Placental pericyte (primary cell): ENCODE measurements around the genes GPATCH2L, VASH1, CIPC and TMED8.

GRCh38 chr14:75991548-75992361, 6.2 kb downstream of the IFT43 start:
- CAGE, long polyA plus RNA: no peak

DNA sequence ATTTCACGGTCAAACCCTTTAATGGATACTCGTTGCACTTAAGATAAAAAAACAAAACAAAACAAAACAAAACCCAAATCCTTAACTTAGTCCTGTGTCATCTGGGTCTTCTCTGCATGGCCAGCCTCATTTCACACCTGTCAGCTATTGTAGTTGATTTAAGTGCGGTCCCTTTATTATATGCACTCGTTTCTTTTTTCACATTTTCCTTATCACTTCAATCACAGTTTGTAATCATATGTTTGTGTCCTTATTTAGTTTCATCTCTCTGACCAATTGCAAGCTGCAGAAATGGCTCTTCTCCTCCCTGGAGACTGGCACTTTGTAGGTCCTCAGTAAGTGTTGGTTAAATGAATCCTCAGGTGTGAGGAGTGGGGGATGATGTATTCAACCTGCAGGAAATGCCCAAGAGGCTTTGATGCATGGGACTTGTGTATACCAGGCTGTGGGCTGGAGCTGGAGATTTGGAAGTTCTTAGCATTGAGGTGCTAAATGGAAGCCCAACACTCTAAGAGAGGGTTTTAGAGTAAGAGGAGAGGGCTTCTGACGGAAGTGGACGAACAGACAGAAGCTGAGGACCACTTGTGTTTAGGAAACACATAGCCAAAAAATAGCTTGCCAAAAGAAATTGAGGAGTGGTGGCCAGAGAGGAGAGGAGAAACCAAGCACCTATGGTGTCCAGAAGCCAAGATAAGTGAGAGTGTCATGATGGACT, 12.5 kb downstream of the IFT43 start:
- CAGE, long polyA plus RNA: no peak

DNA sequence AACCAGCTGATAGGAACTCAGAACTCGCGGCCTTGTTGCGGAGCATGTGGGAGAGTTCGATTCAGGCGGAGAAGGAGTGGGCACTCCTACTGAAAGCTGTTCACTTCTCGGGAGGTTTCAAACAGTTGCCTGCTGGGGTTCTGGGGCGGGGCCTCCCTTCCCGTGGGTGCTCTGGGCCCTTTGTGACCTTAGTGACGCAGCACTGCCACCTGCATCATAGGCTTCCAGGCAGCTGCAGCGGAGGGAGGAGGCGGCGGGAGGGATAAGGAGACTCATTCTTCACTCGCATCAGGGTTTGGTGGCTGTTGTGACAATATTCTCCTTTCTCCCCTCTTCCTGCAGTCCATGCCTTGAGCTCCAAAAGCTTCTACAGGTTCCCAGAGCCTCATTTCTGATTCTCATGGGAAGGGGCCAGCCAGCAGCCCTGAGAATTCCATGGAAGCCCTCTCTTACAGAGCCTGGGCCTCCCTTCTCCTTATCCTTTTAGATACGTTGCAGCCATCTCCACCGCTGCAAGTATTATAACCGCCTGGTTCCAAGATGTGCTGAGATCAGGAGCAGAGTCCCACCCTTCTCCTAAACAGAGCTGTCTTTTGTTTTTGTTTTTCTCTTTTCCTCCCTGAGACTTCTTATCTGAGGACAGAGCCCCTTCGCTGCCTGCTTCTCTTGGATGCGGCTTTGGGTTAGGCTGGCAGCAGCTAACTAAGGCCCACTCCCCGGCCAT, 67.8 kb upstream of the GPATCH2L start:
- CAGE, long polyA plus RNA: no peak

- CAGE, long polyA plus RNA: no peak
Measured at GRCh38 chr14:76151588-76152755, at the start of gene GPATCH2L. TSS of gene GPATCH2L (plus strand) at chr14:76151922.

DNA sequence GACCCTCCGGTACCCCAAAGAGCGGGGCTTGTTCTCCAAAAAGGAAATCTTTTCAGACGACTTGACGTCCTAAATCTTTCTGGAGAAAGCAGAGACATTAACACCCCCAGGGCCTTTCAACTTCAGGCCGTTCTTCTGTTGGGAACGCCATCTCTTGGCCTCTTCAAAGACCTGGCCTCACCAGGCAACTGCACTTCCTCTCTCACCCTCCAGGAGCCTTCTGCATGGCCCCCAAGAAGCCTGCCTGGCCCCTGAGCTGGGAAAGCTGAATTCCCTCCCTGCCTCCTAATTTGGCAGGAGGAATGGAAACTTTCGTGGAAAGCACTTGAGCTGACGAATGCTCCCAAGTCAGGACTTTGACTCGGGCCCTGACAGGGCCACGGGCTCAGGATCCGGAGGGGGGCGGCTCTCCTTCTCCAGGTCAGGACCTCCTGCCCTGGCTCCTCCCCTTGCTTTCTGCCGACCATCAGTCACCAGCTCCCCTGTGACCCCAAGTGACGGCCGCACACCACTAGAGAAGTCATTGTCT, 65.9 kb upstream of the ESRRB start:
- CAGE, long polyA plus RNA: no peak

DNA sequence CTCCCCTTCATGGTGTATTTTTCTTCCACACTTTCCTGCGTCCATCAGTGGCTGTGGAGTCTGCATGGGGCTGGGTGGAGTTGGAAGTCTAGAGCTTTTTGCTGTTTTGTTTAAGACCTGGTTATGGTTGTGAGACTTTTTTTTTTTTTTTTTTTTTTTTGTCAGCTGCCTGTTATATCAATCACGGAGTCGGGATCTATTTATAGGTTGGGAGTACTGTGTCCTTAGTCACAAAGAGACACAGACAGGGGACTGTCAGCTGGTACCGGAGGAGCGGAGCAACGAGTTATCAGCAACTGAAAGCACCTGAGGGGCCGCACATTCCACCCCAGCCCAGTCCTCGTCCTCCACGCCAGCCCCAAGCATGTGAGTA, 65.4 kb upstream of the ESRRB start:
- CAGE, long polyA plus RNA: no peak

GRCh38 chr14:76761129-76761837, at the start of gene VASH1:
TSS of gene VASH1 (plus strand) at chr14:76761468.
- CAGE, long polyA plus RNA: no peak

DNA sequence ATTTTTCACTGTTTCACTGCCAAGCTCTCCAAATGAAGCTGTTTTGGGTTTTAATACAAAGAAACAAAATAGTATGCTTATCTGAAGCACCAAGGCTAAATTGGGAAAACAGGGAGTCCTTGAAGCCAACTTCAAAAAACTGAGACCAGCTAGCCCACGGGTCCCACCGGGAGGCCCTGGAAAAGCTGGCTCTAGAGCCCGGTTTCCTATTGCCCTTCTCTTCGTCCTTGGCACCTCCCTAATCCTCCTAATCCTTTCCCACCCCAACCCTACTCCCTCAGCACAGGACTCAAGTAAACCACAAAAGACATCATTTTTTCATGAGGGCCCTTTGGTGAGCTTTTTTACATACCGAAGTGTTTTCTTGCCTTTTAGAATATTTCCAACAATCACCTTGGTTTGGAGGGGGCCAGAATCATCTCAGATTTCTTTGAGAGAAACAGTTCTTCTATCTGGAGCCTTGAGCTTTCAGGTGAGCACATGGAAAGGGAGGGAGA, 11.3 kb downstream of the LRRC74A start:
- CAGE, long polyA plus RNA: no peak

- CAGE, long polyA plus RNA: no peak
Measured at GRCh38 chr14:76867401-76867978, 41.3 kb downstream of the LRRC74A start.

DNA sequence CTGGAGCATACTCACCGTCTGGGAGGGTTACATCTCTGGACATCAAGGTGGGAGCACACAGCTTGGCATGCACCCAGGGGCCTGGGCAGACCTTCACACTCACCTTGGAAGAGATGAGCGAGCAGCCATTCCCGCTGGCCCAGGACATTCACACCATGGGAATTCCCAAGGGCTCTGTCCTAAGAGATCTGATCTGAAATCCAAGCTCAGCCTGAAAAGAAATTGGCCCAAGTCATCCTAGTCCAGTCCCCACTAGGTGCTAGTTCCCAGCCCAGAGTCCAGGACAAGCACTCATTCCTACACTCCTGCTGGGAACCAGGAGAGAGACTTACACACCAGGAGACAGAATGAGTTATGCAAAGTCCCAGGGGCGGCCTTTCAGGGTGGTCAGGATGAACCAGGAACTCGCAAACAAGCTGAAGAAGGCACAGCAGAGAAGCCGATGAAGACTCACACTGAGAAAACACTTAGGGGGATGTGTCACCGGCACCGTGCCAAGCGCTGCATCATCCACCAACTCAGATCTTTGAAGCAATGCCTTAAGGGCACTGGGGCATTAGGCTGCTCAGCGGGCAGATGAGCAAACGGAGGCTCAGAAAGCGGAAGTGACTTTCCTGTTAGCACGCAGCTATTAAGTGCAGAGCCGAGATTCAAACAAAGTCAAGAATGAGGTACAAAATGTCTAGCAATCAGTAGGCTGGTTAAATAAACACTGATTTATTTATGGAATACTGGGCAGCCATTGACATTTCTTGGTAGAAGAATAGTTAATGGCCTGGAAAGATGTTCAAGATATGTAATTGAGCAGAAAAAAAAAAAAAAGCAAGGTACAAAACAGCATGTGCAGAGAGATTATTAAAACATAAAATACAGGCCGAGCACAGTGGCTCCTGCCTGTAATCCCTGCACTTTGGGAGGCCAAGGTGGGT, 78.6 kb downstream of the LRRC74A start:
- CAGE, long polyA plus RNA: no peak

DNA sequence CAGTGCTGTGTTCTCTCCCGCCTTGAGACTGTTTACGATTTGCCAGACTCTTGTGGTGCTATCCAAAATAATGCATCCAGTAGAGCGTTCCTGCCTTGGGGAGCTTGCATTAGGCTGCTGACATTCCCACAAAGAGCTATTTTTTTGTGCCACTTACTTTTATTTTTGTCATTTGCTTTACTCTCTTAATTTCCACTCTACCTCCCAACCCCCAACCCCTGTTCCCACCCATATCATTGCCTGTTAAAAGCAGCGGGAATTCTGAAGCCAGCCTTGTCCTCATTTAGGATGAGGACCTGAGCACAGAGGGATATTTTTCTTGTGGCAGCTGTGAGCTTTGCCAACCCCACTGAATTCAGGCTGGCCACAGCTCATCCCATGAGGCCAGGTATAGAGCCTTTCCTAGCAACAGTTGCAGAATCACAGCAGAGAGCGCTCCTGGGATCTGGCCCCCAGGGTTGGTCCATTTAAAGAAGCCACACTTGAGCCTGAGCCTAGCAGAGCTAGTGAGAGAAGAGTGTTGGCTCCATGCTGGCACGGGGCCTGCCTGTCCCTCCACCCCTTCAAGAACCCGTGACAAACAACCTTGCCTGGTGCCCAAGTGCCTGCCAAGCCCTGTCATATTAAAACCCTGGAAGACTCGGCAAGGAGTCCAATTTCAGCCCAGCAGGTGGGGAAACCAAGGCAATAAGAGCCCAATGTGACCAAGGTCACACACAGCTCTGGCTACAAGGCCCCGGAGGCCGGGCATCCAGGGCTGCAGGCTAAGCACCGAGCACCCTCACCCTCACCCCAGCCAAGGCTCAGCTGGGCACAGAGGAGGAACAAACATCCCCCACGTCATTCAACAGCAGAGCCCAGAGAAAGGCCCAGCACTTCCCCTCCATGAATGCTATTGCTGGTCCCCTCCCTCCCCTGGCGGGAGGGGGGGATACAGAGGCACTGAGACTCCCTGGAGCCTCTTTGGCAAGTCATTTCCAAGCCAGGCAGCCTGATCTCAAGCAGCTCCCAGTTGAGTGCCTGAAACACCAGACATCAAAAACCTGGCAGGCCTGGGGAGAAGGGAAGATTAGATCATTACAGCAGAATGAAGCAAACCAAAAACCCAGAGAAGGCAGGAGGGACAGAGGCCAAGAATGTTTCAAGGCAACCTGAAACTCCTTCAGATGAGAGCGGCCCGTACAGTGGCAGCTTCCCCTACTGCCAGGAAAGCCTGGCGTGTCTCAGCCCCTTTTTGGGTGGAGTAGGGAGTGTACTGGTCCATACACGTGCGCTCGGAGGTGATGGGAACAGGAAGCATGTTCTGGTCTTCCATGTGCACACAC, 91.7 kb downstream of the LRRC74A start:
- CAGE, long polyA plus RNA: no peak

GRCh38 chr14:77000093-77001284, 28.0 kb downstream of the IRF2BPL start:
- CAGE, long polyA plus RNA: no peak

- CAGE, long polyA plus RNA: no peak
Measured at GRCh38 chr14:77012235-77012772, 16.2 kb downstream of the IRF2BPL start.

DNA sequence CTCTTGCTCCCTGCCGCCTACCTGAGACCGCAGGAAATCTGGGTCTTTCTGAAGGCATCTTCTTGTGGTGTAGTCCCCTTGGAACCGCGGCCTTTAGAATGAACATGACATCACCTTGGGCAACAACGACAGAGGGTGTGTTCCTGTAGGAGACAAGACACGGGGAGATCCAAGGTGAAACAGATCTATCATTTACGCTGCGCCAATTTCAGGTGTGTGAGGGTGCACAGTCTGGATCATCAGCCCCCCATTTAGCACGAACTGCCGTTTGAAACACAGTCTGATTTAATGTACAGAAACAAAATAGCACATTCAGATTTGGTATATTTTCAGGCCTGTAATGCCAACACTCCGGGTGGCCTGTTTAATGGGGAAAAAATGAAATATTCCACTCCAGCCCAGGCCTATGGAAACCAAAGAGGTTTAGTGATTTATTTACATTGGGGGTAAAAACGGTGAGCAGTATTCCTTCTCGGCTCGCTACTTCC, 12.6 kb upstream of the IRF2BPL start:
- CAGE, long polyA plus RNA: no peak

DNA sequence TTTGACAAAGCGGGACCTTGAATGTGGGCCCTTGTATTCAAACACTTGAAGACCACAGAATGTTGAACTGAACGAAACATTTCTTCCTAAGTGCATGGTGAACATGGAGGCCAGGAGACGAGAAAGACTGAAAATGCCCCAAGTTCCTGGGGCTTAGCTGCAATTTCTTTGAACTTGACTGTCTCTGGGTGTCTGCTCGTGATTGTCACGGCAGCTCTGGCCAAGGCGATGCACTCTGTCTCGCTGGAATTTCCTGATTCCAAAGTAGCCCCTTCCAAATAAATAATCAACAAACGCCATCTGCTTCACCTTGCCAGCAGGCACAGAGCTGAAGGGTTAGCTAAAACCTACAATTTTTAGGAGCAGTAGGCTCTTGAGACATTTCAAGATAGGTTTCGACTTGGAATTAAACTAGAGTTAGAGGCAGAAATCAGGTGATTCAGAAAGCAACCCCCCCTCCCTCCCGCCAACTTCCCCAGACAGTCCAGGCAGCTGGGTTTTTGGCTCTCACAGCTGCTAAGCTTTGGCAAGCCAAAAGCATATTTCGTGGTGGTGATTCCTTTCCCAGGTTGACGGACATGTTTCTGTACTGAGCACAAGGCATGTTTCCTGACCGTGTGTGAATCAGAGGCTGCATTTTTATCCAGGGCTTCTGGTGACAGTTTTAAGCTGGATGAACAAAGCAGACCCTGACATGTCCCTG, 13.5 kb upstream of the IRF2BPL start:
- CAGE, long polyA plus RNA: no peak

DNA sequence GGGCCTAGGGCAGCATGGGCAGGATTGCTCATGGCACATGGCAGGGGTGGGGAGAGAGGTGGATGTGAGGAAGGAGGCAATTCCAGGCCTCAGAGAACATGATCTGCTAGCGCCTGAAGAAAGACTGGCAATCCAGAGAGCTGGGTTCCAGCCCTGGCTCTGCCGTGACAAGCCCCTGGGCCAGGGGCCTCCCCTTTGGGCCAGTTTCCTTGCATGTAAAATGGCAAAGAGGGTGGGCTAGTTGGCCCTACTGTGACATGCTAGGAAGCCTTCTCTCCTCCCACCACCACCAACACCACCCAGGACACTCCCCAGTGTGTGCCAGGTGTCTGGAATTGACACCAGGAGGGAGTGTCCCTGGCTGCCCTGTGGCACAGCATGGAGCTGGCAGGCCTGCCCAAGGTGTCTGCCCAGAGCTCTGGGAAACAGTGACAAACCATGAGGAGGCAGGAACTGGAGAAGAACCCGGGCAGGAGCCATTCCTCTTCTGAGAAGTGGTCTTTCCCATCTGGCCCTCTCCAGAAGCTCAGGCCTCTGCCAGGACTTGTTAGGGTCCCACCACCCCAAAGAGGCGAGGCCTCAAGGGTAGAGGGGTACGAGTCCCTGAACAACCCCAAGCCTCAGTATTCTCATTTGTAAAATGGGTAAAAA, 24.1 kb upstream of the IRF2BPL start:
- CAGE, long polyA plus RNA: no peak

GRCh38 chr14:77097419-77098583, at the start of gene CIPC:
TSS of gene CIPC (plus strand) at chr14:77098258.
- CAGE, long polyA plus RNA: no peak

- CAGE, long polyA plus RNA: no peak
Measured at GRCh38 chr14:77124533-77125607, 16.7 kb downstream of the ZDHHC22 start.

DNA sequence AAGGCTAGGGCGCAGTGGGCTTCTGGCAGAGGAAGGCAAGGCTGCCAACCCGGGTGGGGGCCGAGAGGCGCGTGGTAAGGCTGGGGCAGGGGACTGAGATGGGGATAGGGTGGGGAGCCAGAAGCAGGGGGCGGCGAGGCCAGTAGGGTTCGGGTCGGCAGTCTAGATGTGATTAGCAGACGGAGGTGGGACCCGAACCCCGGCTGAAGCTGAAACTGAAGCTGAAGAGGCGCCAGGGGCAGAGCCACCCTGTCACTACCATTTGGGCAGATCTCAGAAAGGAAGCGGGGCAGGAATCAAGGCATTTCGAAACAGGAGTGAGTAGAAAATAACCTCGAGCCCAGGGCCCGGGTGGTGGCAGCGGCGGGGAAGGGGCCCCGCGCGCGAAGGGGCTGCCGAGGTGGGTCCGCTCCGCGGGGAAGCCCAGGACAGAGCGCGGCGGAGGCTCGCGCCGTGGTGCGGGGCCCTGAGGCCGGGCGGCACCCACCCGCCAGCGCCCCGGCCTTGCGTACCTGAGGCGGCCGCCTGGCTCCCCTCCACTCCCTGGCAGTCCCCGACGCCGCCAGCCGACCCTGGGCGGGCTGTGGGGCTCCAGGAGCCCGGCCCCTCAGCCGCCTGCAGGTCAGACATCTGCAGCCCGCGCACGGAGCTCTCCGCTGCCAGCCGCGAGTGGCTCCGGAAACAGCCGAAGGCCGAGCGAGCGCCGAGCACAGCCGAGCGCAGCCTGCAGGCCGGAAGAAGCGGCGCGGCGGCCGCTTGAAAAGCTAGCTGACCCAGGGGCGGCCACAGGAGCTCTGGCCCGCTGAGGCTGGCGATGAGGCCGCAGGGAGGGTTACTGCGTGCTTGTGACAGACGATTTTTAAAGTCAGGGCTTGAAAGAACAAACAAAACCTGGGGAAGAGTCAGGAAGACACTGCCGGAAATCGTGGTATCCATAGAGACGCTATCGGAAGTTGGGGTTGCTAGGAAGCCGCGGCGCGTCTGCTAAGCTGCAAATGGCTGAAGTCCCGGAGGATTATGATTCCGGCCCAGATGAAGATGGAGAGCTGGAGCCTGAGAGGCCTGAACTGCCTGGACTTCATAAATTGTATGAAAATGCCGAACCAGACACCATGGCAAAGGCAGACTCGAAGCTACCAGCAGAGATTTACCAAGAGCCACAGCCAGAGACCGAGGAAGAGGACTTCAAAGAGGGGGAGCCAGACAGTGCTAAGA, at the start of gene TMED8:
TMED8 (minus strand) TSS at position 671 of the 1,215 bp plus-strand sequence.
- CAGE, long polyA plus RNA: no peak

GRCh38 chr14:77593263-77593876, 23.1 kb downstream of the SPTLC2 start:
- CAGE, long polyA plus RNA: no peak